Measurements from ENCODE around the genes PAX8 and ACTR3.

DNA sequence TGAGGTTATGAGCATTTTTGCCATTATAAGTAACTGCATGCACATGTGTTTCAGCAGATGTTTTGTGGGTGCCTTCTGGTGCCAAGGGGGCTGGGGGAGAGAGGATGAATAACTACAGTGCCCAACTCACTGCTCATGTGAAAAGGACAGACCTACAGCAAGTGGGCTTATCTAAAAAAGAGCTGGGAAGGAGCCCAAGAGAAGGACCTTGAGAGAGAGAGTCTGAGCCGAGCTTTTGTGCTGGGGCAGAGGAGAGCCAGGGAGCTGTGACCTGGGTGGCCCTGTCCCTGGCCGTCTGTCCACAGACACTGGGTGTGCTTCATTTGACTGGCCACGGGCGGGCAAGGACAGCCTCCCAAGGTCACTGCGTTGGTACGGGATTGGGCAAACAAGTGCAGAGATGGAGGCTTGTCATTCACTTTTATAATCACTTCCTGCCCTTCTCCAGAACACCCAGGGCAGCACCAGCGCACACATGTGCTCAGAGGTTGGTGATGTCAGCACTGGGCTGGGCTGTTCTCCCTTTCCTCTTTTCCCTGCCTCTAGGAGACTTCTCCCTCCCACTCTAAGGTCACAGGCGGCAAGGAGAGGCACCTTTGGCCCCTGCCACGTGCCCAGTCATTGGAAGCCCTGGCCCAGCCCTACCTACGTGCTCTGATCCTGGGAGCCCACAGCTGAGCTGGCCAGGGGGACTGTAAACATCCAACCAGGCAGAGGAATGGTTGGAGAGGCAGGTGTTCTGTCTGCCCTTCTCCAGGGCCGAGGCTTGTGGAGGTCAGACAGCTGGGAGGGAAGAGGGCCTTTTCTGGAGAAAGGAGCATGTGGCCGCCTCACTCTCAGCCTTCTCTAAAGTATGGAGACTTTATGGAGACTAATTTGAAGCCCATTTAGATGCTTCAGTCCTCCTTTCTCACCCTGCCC is 6.5 kb upstream of the PSD4 start:
- PRO-cap, 4 experiments = peak in 4 of 4 experiments; most common plus-strand start position 447 of the sequence (in 4); most common minus-strand start position 297 of the sequence (in 4)
- RAMPAGE, long total RNA, 2 experiments = no peak in any of the 2 experiments

DNA sequence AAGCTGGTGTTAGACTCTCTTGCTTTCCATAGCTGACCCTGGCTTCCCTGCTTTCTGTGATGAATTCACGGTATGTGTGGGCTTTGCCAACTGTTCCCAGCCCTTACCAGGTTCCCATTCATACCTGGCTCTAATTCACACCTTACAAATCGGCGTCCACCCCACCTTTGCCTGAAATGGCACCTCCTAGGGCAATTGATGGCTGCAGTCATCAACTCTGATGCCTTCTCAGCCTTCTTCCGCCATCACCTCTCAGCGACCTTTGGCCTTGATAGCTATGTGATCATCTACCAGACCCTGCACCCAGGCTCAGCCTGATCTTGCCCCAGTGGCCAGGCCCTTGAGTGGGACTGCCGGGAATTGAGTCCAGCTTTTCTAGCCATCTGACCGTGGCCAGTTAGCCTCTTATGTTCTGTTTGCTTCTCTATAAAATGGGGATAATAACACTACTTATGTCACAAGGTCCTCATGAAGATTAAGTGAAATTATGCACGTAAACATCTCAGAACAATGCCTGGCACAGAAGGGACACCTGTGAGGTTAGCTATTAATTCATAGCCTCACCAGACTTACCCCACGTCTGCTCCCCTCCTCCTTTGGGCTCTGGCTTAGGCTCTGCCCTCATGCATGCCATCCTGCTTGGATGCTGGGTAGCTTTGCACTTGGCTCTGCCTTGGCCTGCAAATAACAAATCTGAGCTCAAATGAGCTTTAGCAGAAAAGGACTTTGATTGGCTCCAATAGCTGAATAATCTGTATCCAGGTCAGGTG is 32.6 kb downstream of the PSD4 start:
- PRO-cap, 4 experiments = no peak in any of the 4 experiments
- RAMPAGE, long total RNA, 2 experiments = no peak in any of the 2 experiments

GRCh38 chr2:113247542-113248200 is 31.1 kb downstream of the PAX8 start:
- PRO-cap, 4 experiments = peak in 1 of 4 experiments; most common minus-strand start chr2:113247584 (in 1)
- RAMPAGE, long total RNA, 2 experiments = no peak in any of the 2 experiments

GRCh38 chr2:113264155-113265378 is 14.2 kb downstream of the PAX8 start:
- PRO-cap, 4 experiments = peak in 3 of 4 experiments; most common plus-strand start chr2:113265093 (in 2); most common minus-strand start chr2:113264858 (in 3)
- RAMPAGE, long total RNA, 2 experiments = no peak in any of the 2 experiments

DNA sequence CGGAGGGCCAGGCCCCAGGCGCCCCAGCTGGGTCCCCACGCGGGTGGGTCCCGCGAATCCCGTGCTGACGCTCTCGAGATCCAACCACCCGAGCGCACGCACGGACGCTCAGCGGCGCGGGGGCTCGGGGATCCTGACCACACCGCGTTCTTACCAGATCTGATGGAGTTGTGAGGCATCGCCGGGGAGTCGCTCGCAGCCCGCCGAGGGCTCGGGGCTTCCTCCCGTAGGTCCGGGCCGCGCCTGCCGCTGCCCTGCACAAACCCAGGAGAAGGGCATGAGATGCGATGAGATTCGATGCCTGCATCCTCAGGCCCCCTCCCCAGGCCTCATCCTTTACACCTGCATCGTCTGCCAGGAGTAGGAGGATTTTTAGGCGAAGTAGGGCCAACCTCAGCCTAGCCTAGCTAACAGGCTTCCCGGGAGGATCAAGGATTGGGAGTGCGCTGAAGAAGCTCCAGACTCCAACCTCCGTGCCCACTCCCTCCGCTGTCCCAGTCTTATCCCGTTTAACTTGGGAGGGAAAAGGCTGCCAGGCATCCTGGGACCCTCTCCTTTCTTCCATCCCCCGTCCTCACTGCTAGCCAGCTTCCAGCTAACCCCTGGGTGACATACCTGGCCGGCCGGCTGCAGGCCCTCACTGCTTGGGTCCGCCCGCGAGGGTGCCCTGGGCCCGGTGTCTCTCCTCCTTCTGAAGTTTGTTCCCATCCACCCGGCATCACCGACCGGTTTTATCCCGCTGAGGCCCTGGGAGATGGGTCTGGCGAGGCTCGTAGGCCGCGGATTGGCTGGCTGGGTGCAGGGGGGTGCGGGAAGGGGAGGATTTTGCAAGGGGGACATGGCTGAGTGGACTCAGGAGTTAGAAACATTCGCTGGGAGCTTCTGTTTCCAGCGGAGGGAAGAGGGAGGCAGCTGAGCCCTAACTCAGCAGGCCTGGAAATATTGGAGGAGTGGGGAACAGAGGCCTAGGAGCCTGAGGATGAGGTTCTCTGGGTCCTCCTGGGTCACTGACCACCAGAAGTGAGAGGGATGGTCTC is at the start of gene PAX8:
Gene PAX8, minus strand, starts transcription at position 706 of the 1,037 bp plus-strand sequence.
- PRO-cap, 4 experiments = no peak in any of the 4 experiments
- RAMPAGE, long total RNA, 2 experiments = no peak in any of the 2 experiments

DNA sequence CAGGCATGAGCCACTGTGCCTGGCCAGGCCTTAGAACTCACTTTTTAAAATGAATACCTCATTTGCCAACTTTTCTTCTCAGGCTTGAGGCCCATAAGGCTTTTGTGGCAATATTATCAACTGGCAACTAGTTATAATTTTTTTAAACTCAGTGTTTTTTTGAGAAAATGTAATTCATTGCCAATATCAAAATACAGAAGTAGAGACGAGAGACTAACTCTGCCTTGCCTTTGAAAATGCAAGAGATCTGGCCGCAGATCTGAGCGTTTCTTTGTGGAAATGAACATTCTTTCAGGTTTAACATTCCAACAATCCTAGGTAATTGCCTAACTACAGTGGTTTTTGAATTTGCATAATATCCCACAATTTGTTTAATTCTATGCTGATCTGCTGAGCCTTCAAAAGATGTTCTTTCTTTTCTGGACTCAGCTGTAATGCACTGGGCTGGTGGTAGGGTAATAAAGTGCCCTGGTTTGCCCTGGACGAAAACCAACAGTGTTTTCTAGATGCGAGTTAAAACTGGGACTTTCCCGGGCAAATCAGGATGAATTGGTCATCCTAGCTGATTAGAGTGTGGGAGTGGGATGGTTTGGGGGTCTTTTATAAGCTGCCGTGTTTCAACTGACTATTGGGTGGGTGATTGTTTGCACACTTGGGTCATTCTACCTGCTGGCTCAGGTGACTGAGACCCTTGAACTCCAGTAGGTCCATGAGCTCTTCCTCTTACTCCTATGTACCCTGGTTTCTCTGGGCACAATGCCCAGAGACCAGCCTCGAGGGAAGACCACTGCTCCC is 3.2 kb upstream of the PAX8 start:
- PRO-cap, 4 experiments = peak in 4 of 4 experiments; most common plus-strand start position 569 of the sequence (in 1); most common minus-strand start position 436 of the sequence (in 4)
- RAMPAGE, long total RNA, 2 experiments = no peak in any of the 2 experiments

- PRO-cap, 4 experiments = peak in 4 of 4 experiments; most common plus-strand start chr2:113584113 (in 4); most common minus-strand start chr2:113584036 (in 2)
- RAMPAGE, long total RNA, 2 experiments = start-site peak on the plus strand in 1 of 2 experiments, at chr2:113584094-113584110 at its widest, 10 reads per replicate
Measured at GRCh38 chr2:113583273-113584230, 43.5 kb upstream of the RABL2A start.

DNA sequence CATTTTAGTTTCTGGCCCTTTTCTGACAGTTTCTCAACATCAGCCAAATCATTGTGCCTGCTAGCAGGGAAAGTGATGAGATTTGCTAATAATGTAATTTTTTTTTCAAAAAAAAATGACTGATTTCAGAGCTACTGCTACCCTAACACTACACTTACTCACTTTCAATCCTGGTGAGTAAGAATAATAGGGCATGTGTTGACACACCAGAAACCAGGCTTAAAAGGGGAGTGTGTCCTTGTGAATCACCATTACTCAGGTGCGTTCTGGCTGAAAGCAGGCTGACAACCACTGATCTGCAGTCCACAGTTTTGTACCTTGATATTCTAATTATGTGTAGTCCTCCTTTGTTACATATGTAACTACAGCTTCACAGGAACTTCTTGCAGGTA is 40.9 kb upstream of the ACTR3 start:
- PRO-cap, 4 experiments = no peak in any of the 4 experiments
- RAMPAGE, long total RNA, 2 experiments = no peak in any of the 2 experiments

DNA sequence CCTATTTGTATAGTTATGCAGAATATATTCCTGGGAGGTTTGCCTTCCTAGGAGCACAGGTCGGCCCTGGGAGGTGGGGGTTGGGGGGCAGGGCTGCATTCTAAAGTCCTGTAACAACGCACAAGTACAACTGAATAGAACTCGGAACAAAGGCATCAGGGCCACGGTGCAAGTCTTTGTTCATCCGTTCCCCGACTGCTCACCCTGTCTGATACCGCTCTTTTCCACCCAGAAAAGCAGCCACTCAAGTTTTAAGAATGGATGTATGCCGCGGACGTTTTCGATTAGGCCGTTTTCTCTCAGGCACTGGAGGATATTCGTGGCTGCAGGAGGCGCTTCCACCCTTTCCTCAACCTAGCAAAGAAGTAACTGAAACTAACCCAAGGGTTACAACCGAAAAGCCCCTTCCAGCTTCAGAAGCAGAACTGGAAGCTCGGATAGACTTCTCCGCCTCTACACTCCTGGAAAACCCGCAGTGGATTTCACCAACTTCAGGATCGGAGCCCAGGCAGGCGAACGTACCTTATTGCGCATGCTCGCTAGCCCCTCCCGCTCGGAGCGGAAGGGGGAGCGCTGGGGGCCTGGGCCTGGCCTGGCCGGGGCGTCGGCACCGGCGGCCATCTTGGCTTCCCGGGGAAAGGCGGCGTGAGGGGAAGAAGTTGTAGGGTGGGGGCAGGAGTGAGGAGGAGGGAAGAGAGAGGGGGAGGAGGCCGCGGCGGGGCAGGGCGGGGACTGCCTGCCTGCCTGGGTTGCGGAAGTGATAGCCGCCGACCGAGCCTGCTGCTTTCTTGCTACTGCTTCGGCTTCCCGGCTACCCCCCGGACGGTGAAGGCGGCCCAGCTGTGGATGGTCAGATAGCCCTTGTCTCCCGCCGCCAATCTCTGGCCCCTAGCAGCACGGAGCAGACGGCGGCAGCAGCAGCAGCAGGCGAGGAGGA is at the start of gene ACTR3:
Gene ACTR3, plus strand, starts transcription at position 749 of the 937 bp plus-strand sequence.
- PRO-cap, 4 experiments = peak in 4 of 4 experiments; most common plus-strand start position 760 of the sequence (in 3); most common minus-strand start position 427 of the sequence (in 4)
- RAMPAGE, long total RNA, 2 experiments = start-site peak on the plus strand in 2 of 2 experiments, centred at positions 745 to 766 of the sequence, 1,474 to 1,815 reads per replicate

DNA sequence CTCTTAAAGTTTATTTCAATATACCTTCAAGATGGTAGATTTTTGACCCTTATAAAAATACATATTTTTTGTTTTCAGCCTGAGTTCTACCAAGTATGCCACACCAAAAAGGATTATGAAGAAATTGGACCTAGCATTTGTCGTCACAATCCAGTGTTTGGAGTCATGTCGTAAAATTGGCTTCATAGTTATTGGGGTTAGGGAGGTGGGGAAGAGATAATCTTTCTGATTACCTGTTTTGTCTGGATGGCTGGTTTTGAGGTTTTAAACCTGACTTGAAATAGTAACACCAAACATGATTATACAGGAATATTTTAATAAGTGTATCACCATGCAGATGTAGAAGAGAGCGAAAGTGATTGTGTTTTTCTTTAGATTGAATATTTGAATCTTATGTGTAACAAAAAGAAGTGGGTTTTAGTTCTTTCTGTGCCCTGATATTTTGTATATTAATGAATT is 67.4 kb downstream of the ACTR3 start:
- PRO-cap, 4 experiments = no peak in any of the 4 experiments
- RAMPAGE, long total RNA, 2 experiments = no peak in any of the 2 experiments

GRCh38 chr2:115160549-115161043 is 718.2 kb downstream of the DPP10 start:
- PRO-cap, 4 experiments = no peak in any of the 4 experiments
- RAMPAGE, long total RNA, 2 experiments = no peak in any of the 2 experiments

DNA sequence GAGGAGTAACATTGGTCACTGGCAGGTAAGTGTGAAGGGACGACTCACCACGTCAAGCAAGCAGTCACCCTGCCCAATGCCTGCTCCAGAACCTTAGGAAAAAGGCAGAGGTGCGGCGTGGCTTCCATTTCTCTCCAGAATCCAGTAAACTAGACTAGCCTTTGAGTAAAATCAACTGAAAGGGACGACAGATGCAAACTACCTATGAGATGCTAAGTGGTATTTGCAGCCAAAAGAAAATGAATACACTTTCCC is 1.0 kb downstream of the CCDC93 start:
- PRO-cap, 4 experiments = no peak in any of the 4 experiments
- RAMPAGE, long total RNA, 2 experiments = no peak in any of the 2 experiments

GRCh38 chr2:118112524-118113030 is 24.3 kb downstream of the INSIG2 start:
- PRO-cap, 4 experiments = peak in 2 of 4 experiments; most common minus-strand start chr2:118112961 (in 2)
- RAMPAGE, long total RNA, 2 experiments = no peak in any of the 2 experiments

- PRO-cap, 4 experiments = no peak in any of the 4 experiments
- RAMPAGE, long total RNA, 2 experiments = no peak in any of the 2 experiments
Measured at GRCh38 chr2:118169242-118169705, 81.0 kb downstream of the INSIG2 start.

GRCh38 chr2:118806726-118807850 is 40.4 kb downstream of the EN1 start:
- PRO-cap, 4 experiments = no peak in any of the 4 experiments
- RAMPAGE, long total RNA, 2 experiments = no peak in any of the 2 experiments

GRCh38 chr2:118846071-118846288 is 1.5 kb downstream of the EN1 start:
- PRO-cap, 4 experiments = no peak in any of the 4 experiments
- RAMPAGE, long total RNA, 2 experiments = no peak in any of the 2 experiments

- PRO-cap, 4 experiments = peak in 2 of 4 experiments; most common minus-strand start chr2:119233823 (in 2)
- RAMPAGE, long total RNA, 2 experiments = no peak in any of the 2 experiments
Measured at GRCh38 chr2:119233460-119234081, 9.9 kb downstream of the STEAP3 start.

GRCh38 chr2:119428651-119428980 is 3.0 kb upstream of the TMEM37 start:
- PRO-cap, 4 experiments = peak in 2 of 4 experiments; most common plus-strand start chr2:119428922 (in 2); most common minus-strand start chr2:119428742 (in 1)
- RAMPAGE, long total RNA, 2 experiments = no peak in any of the 2 experiments

DNA sequence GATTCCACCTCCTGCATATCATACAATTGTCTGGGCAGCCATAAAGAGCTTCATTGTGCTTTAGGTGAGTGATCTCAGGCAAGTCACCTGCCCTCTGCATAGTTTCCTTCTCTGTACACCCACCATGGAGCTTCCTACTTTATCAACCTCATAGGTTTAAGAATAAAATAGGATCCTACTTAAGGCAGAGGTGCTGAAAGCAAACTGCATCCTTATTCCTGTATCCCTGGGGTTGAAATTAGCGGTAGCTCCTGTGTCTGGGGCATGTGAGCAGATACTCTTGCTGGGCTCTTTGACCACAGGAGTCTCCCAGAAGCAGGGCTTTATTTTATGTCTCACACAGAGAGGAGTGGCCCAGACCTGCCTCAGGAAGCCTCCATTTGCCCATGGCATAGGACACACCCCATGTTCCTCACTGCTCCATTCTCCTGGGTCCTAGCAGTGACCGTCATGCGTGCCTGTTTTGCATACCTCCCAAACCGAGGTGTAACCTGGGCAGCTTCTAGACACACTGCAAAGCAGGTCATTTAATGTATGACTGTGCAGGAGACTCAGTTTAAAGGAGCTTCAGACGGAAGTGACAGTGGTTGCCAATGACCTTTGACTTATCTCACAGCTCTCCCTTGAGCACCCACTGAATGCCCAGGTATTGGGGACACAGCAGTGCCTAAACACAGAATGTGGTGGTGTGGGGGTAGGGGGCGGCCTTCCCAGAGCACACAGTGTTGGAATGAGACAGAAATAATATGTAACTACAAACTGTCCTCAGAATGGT is 3.5 kb downstream of the TMEM37 start:
- PRO-cap, 4 experiments = no peak in any of the 4 experiments
- RAMPAGE, long total RNA, 2 experiments = no peak in any of the 2 experiments

DNA sequence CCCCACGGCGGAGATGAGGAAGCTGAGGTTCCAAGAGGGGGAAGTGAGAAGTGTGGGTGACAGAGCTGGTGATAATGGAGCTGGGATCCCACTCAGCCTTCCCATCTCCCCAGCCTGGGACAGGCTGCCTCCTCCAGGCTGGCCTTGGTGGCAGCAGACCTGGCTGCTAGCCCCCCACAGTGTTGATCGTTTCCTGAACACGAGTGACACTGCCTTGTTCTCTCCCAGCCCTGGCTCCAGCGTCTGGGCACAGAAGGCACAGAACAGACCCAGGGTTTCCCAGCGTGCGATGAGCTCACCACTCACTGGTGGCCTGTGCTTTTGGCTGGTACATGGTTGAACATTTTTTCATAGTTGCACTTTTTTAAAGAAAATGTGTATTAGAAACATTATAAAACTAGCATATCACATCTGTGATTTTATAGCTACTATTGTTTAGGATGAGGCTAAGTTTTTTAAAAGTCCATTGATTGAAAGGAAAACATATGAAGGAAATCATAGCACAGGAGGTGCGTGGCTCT is 40.9 kb downstream of the SCTR start:
- PRO-cap, 4 experiments = peak in 1 of 4 experiments; most common plus-strand start position 266 of the sequence (in 1); most common minus-strand start position 245 of the sequence (in 1)
- RAMPAGE, long total RNA, 2 experiments = no peak in any of the 2 experiments